Aortic smooth muscle cell (primary cell): ENCODE data around the genes B9D2 and CEACAM4.

GRCh38 chr19:40826189-40827437 lies 23.6 kb downstream of the CYP2A6 start:
- RRBS, result no CpG with 5 or more reads among the region's 48 CpGs

DNA sequence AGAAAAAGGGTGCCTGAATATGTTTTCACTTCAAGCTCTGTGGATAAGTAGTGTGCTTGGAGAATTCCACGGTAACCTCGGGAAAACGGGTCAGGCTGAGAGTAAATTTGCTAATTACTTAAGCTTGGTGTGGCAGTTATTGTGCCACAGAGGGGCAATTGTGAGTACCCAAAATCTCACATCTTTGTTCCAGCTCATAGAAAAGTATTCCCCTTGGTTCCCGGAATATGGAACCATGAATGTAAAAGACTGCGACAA lies 36.3 kb upstream of the CYP2B6 start:
- RRBS, result no CpG with 5 or more reads among the region's 5 CpGs

DNA sequence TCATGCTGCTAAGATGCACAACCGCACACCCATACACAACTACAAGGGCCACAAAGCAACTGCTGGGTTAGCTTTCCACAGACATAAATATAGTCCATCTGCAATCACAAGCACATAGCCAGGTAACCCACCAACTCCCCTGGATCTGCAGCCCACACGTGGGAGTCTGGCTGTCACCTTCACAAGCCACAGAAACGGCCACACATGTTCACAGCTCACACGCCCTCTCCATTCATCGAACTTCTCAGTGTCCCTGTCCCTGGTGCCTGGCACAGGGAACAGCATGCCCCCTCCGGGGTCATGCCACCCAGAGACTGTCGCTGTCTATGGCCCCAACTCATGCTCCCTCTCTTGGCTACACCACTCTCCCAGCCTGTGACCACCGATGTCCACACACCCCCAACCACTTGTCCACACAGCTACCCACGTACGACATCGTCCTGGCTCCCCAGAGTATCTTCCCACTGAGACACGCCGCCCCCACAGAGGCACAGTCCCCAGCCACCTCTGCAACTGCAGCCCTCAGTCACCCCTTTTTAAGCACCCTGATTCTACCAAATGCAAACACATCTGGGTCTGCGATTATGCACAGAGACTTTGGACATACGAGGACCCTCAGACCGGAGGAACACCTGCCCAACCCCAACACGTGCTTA lies 12.2 kb upstream of the AXL start:
- RRBS, result no CpG with 5 or more reads among the region's 17 CpGs

GRCh38 chr19:41278649-41279348 lies 14.6 kb downstream of the HNRNPUL1 start:
- RRBS, result no CpG with 5 or more reads among the region's 11 CpGs

GRCh38 chr19:41298646-41298880 lies 11.4 kb upstream of the CCDC97 start:
- RRBS, result no CpG with 5 or more reads among the region's 1 CpG

DNA sequence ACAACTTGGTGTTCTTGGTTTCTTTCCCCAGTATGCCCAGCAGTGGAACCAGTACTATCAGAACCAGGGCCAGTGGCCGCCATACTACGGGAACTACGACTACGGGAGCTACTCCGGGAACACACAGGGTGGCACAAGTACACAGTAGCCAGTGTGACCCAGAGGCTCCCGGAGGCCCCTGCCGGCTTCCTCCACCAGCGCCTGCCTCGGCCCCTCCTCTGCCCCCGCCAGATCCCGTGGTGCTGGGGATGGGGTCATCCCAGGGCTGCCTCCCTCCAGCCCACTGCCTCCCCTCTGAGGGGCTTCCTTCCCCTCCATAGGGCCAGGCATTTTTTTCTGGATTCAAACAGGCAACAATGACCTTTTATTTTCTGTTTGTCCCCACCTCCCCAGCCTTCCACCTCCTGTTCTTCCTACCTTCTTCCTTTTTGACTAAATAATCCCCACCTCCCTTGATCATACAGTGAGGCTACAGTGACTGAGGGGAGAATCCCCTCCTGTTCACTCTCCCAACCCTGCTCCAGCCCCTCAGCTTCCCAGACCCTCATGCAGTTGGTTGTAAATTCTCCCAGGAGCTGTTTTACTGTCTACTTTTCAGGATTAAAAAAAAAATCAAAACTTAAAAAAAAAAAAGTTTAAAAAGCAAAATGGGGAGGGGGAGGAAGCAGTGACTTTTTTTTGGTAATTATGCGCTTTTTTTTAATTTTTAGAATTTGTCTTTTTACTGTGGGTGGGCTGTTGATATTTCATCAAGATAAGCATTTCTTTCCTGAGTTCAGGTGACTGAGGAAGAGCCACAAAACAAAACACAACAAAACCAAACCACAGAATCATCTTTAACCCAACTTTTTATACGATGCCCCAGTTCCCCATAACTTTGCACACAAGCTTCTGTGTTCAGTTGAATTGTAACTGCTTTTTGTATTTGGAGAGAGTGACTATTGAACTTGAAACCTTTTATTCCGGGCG lies 3.3 kb upstream of the CCDC97 start:
- RRBS, result 81% methylated on average over 2 of the region's 15 CpGs

GRCh38 chr19:41321449-41322354 lies 11.7 kb downstream of the CCDC97 start:
- RRBS, result no CpG with 5 or more reads among the region's 13 CpGs

DNA sequence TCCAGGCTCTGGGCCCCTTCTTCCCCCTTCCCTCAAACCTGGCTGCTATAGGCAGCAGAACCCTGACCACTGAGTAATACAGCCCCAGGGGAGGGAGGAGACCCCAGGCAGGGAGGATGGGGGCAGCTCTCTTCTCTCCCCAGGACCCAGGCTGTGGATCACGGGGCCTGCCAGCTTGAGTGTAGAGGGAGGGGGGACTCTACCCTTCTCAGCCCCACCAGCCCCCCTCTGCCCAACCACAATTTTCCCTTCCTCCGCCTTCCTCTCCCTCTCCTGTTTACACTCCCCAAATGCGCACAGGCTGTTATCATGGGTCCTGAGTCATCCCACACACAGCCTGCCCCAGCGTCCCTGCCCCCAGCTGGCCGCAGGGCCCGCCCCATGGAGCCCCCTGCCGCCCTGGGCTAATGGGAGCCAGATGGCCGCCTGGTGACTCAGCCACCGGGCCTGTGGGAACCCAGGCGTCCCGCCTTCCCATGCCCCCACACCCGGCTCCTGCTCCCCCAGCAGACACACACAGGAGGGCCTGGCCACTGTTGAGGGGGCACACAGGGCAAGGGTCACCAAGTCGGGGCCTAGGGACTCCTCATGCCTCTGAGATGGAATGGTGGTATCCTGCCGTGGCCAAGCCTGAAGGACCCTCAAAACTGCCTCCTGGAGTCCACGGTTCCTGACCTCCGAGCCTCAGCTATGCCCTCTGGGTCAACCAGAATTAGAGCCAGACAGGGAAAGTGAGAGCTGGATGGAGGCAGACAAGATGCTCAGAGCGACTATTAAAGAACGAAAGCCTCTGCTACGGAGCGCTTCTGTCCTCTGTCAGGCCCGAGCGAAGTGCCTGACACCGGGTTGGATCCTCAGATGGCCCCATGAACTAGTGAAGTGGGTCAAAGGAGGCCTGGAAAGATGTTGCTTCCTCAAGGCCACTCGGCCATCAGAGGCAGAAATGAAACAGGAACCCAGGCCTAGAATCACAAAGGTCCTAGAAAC lies 13.7 kb downstream of the CCDC97 start:
- RRBS, result 4% methylated on average over 4 of the region's 24 CpGs

DNA sequence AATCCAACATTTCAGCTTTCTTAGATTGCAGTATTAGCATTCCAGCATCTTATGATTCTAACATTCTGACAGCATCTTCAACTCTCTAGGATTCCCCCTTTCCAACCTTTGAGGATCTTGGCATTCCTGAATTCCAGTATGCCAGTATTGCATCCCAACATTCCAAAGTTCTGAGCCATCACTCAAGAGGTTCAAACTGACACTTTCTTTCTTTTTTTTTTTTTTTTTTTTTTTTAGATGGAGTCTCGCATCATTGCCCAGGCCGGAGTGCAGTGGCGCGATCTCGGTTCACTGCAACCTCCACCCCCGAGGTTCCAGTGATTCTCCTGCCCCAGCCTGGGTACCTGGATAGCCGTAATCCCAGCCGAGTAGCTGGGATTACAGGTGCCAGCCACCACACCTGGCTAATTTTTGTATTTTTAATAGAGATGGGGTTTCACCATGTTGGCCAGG lies 13.7 kb downstream of the TGFB1 start:
- RRBS, result no CpG with 5 or more reads among the region's 8 CpGs

DNA sequence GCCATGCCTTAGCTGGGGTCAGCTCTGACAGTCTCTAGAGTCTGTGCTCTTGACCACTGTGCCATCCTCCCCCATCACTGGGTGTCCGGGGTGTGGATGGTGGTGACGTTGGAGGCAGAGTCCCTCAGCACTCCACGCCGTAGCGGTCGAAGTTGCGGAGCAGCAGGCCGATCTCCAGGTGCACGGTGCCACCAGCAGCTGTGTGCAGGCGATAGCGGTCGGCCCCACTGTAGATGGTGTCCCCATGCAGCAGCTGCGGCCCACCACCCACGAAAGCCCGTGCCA lies 796 bp upstream of the TGFB1 start:
- RRBS, result no CpG with 5 or more reads among the region's 15 CpGs

GRCh38 chr19:41363474-41364756 lies at the start of gene B9D2:
Gene B9D2 (minus strand): TSS chr19:41364149.
- RRBS, result 1% methylated on average over 3 of the region's 66 CpGs

GRCh38 chr19:41478468-41478771 lies 35.5 kb downstream of the ERICH4 start:
- RRBS, result no CpG with 5 or more reads among the region's 6 CpGs

- RRBS, result 65% methylated on average over 2 of the region's 15 CpGs
Measured at GRCh38 chr19:41530682-41531416, 45.1 kb upstream of the CEACAM21 start.

DNA sequence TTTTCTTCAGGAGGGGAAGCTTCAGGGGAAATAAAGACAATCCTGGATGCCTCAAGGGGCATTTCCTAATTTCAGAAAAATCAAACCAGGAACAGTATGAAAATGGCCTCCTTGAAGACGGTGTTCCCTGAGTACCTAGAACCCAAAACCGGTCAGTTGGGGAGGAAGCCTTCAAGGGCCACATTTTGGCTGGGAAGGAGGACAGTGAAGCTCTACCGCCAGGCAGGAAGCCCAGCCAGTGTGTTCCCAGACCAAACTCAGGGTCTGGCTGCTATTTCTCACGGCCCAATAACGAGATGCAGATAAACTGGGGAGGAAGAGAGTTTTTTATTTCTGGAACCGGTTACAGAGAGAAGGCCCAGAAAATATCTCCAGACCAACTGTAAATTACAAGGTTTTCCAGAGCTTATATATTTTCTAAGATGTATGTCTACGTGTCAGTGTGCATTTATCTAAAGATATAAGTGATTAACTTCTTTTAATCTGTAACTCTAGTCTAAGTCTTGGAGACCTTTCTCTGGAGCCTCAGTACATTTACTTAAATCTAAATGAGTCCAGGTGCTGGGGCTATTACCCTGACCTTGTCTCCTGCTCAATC lies 24.2 kb upstream of the CEACAM21 start:
- RRBS, result no CpG with 5 or more reads among the region's 7 CpGs

DNA sequence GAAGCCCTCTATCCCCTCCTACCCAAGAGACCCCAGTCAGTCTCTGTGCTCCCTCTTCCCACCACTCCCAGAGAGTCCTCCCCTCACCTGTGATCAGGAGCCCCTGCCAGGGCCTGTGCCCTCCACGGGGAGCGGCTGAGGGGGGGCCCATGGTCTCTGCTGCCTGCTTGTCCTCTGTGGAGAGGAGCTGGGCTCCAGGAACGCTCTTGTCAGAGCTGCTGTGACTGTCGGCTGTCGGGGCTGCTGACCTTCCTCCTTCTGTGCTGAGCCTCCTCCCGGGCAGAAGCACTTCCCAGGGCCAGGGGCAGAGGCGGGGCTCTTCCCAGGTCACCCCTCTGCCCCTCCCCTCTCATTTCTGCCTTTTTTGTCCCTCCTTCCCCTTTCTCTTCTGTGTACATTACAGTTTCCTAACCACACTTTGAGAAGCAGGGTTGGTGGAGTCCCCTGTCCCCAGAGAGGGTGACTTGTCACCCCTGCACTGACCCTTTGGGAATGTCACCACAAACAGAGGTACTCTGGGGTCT lies at the start of gene CEACAM4:
Gene CEACAM4, minus strand, starts transcription at position 262 of the 524 bp plus-strand sequence.
- RRBS, result no CpG with 5 or more reads among the region's 7 CpGs

DNA sequence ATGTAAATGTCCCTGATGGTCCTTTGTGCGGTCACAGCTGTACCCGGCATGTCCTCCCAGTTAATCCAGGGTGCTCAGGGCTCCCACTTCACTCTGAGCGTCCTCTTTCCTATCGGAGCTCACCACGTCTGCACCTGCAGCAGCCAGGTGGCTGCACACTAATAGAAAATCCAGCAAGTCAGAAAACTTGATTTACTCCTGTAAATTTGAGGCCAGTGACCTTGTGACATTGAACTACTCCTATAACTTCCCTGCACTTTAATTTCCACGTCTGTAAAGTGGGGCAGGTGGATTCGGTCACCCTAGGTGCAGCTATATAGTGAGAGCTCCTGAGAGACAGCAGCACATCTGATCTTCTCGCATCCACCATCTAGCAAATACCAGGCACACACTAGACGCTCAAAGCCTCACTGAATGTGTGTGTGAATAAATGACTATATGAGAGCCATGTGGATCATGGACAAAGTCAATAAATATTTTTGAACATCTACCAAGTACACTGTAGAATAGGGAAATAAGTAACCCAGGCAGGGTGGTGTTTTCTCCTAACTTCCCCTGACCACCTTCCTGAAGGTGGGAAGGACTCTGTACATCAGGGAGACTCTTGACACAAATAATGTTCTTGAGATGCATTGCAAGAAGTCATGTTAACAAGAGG lies 6.8 kb upstream of the CEACAM6 start:
- RRBS, result no CpG with 5 or more reads among the region's 9 CpGs

DNA sequence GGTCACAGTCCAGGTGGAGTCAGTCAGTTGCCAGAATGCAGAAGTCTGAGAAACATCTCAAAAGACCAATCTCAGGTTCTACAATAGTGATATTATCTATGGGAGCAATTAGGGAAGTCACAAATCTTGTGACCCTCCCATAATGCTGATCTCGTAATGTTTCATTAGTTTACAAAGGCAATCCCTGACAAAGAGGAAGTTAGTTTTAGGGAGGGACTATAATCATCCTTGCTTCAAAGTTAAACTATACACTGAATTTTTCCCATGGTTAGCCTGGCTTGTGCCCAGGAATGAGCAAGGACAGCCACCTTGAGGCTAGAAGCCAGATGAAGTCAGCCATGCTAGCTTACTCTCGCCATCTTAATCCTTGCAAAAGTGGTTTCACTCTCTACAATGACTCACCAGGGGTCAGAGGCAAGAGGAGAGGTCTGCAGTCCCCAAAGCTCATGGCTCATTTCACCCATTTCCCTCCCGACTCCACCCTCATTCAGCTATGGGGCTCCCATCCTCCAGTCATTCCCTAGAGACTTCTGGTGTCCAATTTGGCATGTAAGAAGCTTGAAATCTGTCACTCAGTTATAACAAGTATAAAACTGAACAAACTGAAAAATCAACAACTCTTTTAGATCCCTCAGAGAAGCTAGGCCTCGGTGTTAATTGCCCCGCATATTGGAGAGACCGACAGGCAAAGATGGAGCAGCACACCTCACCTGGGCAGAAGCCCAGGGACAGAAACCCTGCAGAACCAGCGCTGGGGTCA lies 5.5 kb downstream of the CEACAM3 start:
- RRBS, result no CpG with 5 or more reads among the region's 7 CpGs

GRCh38 chr19:41862492-41863676 lies 2.8 kb downstream of the RPS19 start:
- RRBS, result no CpG with 5 or more reads among the region's 7 CpGs

- RRBS, result no CpG with 5 or more reads among the region's 12 CpGs
Measured at GRCh38 chr19:41888759-41889200, 5.8 kb downstream of the ARHGEF1 start.

GRCh38 chr19:41897603-41897963 lies 14.6 kb downstream of the ARHGEF1 start:
- RRBS, result 97% methylated on average over 2 of the region's 8 CpGs